ENCODE measurements around a stretch of chr2.

- PRO-cap = no peak
- RAMPAGE, long total RNA = no peak
Observed at GRCh38 chr2:112063533-112064522, 8.8 kb downstream of the TMEM87B start.

- PRO-cap = no peak
- RAMPAGE, long total RNA = no peak
Observed at GRCh38 chr2:112139876-112140566, 1.8 kb downstream of the FBLN7 start.

DNA sequence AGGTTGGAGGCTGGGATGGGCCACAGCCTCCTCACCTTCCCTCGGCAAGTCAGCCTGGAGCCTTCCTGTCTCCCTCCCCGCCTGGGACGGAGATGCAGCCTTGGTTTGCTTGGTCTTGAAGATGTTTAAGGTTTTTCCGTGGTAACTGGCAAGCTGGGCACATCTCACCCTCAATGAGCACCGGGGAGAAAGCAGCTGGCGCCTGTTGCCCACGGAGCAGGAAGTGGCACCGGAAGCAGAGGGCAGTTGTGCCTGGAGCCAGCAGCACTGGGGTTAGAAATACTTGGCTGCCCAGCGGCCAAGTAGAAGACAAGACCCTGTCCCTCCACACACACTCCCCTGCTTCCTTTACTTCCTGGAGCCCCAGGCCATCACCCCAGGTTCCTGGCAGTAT is 17.3 kb downstream of the FBLN7 start:
- PRO-cap = no peak
- RAMPAGE, long total RNA = no peak

GRCh38 chr2:112280827-112281985 is 5.8 kb downstream of the ZC3H6 start:
- PRO-cap = no peak
- RAMPAGE, long total RNA = no peak

DNA sequence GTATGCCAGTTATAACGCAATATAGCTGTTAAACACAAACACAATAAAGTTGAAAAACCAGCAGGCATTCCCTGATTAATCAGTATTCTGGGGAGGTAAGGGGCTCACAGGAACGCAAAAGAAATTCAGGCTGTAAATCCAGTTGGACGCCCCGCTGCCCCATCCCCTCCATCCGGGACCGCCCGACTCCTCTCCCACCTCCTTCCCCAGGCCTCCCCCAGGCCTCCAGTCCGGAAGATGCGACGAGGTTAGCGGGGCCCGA is 654 bp upstream of the POLR1B start:
- PRO-cap = no peak
- RAMPAGE, long total RNA = no peak

DNA sequence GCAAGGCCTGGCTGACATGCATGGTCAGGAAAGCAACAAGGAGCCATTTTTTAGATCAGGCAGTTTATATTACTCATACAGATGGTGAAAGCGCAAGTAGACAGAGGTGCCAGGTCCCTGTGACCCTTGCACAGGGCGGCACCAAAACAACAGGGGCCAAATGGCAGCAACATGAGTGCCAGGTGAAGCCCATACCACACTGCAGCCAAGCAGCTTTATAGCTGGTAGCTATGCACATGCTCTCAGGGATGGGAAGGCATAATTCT is 22.2 kb downstream of the CHCHD5 start:
- PRO-cap = no peak
- RAMPAGE, long total RNA = no peak

- PRO-cap = no peak
- RAMPAGE, long total RNA = no peak
Observed at GRCh38 chr2:112646537-112647008, 834 bp downstream of the SLC20A1 start.

DNA sequence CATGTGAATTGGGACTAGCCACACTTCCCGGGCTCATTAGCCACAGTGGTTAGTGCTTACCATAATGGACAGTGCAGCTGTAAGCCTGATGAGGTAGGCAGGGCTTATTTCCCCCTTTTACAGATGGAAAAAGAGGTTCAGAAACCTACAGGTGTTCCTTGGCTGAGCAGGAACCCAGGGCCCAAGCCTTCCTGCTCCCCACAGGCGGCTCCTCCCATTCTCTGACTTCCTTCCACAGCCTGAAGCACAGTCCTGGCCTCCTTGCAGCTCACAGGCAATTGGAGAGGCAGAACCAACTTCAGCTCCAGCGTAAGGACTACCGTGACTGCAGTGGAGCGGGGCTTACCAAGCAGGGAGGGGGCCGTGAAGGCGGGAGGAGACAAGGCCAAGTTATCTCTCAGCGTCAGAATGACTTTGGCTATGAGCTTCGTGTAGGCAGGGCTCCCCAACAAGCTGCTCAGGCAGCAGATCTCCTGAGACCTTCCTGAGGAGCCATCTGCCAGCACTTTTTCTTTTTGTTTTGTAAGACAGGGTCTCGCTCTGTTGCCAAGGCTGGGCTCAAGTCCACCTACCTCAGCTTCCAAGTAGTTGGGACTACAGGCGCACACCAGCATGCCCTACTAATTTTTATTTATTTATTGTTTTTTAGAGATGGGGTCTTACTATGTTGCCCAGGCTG is 34.3 kb upstream of the NT5DC4 start:
- PRO-cap = no peak
- RAMPAGE, long total RNA = no peak

- PRO-cap = no peak
- RAMPAGE, long total RNA = no peak
Observed at GRCh38 chr2:112794015-112794516, 9.8 kb upstream of the IL1A start.

GRCh38 chr2:112996587-112997159 is 8.6 kb upstream of the IL36A start:
- PRO-cap = no peak
- RAMPAGE, long total RNA = no peak

DNA sequence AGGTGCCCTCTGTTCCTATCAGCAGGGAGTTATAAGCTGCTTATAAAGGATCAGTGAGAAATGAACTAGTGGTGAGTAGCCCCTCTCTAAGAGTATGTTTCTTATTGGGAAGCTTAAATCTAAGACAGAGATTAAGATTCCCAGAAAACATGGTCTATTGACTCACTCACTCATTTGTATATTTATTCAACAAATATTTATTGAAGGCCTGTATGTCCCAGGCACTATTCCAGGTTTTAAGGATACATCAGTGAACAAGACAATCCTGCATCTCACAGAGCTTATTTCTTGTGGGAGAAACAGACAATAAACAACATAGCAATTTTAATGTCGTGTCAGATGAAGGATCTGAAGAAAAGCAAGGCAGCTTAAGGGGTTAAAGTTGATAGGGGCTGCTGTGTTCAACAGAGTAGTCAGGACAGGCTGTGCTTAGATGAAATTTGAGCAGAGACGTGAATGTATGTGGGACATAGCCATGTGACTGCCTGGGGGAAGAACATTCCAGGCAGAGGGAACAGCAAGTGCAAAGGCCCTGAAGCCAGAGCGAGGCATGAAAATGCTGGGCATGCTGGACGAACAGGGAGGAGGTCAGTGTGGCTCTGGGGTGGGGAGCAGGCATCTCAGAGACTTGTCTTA is 14.8 kb upstream of the PSD4 start:
- PRO-cap = no peak
- RAMPAGE, long total RNA = no peak

GRCh38 chr2:113202041-113202898 is 28.5 kb downstream of the PSD4 start:
- PRO-cap = no peak
- RAMPAGE, long total RNA = no peak

GRCh38 chr2:113212213-113213072 is 38.7 kb downstream of the PSD4 start:
- PRO-cap = no peak
- RAMPAGE, long total RNA = no peak

GRCh38 chr2:113217538-113218258 is 43.9 kb downstream of the PSD4 start:
- PRO-cap = no peak
- RAMPAGE, long total RNA = no peak

GRCh38 chr2:113240783-113242076 is 37.5 kb downstream of the PAX8 start:
- PRO-cap = unidirectional peak, plus-strand start at chr2:113241059
- RAMPAGE, long total RNA = no peak

DNA sequence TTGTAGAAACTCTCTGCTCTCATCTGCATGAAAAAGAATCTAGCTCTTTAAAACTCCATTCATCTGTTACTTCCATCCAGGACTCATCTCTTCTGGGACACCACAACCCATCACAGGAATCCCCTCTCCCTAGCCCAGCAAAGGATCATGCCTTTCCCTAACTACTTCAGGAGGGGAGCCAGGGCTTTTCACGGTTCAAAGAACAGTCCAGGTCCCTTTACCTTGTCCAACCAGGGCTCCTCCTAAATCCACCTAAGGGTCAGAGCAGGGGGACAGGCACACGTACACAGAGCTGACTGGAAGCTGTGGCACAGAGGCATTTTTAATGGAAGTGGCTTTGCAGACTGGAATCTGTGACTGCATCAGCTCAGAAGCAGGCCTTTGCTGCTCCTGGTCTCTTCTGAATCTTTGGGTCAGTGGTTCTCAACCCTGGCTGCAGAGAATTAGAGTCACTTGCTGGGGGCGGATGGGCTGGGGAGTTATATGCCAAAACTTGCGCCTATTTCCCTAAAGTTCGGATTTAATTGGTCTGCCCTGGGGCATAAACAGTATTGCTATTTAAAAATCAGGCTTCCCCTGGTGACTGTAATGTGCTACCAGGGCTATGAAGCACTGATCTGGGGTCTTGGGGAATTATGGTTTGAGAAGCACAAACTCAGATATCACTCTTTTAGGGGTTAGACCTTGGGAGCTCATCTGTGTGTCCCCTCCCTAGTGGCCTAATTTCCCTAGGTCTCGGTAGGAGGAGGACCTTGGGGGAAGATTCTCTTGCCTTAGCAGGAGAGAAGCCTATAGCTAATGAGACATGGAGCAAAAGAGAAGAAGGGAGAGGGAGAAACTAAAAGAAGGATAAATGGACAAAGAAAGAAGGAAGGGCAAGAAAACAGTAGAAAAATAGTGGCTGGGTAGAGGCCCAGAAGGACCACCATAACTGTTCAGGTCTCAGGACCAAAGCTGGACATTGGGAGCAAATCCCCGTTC is 32.7 kb downstream of the PAX8 start:
- PRO-cap = no peak
- RAMPAGE, long total RNA = no peak

DNA sequence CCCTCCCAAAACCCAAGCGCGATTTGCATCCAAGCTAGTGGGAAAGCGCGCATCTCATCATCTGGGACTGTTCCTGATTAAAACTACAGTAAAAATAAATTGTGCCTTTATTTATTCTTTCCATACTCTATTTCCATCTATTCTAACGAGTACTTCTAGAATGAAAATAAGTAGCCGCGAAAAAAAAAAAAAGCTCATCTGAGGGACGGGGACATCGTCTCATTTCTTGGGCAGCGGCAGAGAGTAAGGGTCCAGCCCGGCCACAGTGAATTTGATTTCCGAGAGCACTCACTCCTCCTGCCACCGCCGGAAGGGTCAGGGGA is 2.3 kb downstream of the PAX8 start:
- PRO-cap = no peak
- RAMPAGE, long total RNA = no peak

DNA sequence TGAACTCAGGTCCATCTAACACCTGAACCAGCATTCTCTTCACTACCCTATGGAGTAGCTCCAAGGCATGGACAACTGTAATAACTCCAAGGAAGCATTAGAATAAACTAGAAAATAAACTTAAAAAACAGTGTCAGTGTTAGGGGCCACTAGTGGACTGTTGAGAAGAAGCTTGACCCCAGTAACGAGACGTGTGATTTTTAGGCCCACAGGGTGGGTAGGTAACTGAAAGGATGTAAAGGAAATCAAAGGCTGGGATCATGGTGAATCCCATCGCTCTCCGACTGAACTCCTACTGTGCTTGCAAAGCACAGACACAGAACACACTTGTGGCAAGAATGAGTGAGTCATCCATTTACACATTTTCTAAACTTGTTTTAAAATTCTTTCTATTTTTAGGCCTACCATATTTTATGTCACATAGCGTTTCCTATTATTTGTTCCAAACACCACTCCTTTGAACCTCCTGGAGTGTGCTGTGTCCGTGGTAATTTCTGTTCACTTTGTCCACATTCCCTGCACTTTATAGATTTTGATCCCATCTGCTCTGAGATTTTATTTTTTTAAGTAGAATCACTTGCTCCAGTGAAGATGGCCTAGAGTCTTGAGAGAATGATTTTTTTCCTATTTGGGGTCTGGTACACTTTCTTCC is 6.2 kb upstream of the PAX8 start:
- PRO-cap = no peak
- RAMPAGE, long total RNA = no peak

- PRO-cap = no peak
- RAMPAGE, long total RNA = no peak
Observed at GRCh38 chr2:113337706-113338311, 59.1 kb upstream of the PAX8 start.

- PRO-cap = no peak
- RAMPAGE, long total RNA = no peak
Observed at GRCh38 chr2:113476838-113477691, 21.4 kb upstream of the FOXD4L1 start.

All from urinary bladder (tissue), 3 donors.